Heart (tissue), 3 donors: ENCODE data around the genes PAWR and METTL25.

DNA sequence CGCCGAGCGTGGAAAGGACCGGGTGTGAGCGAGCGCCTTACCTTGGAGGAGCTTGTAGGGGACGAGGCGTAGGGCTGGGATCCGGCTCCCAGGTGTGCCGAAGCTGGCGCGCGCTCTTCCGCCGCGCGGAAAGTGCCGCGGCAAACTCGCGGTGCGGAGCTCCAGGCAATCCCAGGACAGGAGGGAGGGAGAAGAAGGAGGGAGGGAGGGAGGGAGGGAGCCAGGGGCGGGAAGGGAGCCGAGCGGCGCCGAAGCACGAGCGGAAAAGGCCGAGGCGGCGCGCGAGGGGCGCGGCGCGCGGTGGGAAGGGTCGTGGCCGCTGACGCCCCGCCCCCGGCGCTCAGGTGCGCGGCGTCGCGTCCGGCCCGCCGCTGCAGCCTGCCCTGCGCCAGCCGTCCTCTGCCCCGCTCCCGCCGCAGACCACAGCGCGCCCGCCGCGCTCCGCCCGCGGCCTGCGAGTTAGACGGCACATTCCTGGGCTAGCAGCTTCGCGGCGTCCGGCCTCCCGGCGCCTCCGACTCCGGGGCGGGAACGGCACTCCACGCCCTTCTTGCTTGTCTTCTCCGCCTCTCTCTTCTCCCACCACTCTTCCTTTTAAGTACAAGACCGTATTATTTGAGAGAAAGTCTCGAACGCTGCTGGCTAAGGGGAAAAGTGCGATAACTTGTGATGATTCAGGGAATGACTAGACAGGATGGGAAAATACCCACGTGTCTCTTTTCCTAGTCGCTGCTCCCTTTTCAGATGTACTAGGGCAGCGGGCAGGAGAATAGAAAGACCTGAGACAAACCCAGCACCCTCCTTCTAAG, at the start of gene PAWR:
Gene PAWR, minus strand, starts transcription at position 134 of the 809 bp plus-strand sequence.
- RAMPAGE, long total RNA, 2 experiments, result no peak in any of the 2 experiments

DNA sequence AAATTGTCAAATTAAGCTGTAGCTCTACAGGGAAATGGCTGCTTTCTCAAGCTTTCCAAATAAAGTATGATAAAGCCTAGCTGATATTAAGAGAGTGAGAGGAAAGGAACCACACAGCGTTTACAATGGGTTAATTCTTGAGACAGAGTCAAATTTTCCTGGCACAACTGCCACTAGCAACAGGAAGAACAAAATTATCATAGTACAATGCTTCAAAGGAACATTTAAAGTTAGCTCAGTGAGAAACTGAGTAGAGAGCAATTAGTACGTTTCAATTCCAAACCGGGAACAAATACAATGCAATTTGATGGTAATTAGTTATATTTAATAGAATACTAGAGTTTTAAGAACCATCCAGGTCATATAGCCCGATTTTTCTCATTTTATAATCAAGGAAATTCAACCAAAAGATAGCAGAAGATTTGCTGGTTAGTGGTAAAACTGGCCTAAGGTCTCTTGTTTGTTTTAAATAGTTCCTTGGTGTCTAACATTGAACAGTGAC, 116.0 kb downstream of the PPP1R12A start:
- RAMPAGE, long total RNA, 2 experiments, result no peak in any of the 2 experiments

GRCh38 chr12:79918335-79918838, 16.5 kb downstream of the PPP1R12A start:
- RAMPAGE, long total RNA, 2 experiments, result no peak in any of the 2 experiments

- RAMPAGE, long total RNA, 2 experiments, result no peak in any of the 2 experiments
These were observed 30.9 kb downstream of the OTOGL start for GRCh38 chr12:80130189-80130728.

DNA sequence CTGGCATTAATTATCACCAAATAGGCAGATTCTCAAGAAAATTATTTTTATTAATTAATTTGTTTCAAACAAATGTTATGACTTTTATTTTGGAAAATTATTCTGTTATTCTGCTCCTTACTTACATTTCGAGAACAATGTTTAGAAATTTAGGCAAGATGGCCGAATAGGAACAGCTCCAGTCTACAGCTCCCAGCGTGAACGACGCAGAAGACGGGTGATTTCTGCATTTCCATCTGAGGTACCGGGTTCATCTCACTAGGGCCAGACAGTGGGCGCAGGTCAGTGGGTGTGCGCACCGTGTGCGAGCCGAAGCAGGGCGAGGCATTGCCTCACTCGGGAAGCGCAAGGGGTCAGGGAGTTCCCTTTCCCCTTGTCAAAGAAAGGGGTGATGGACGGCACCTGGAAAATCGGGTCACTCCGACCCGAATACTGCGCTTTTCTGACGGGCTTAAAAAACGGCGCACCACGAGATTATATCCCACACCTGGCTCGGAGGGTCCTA, 33.4 kb downstream of the PTPRQ start:
- RAMPAGE, long total RNA, 2 experiments, result no peak in any of the 2 experiments

GRCh38 chr12:80702722-80703458, 4.5 kb upstream of the MYF6 start:
- RAMPAGE, long total RNA, 2 experiments, result no peak in any of the 2 experiments

GRCh38 chr12:81080374-81080966, 2.6 kb downstream of the ACSS3 start:
- RAMPAGE, long total RNA, 2 experiments, result no peak in any of the 2 experiments

GRCh38 chr12:82358057-82359050, at the start of gene METTL25:
TSS of gene METTL25 (plus strand) at chr12:82358529.
- RAMPAGE, long total RNA, 2 experiments, result start-site peak on the minus strand in 2 of 2 experiments, at chr12:82358348-82358801 at its widest, 158 to 1,493 reads per replicate

- RAMPAGE, long total RNA, 2 experiments, result no peak in any of the 2 experiments
These were observed 743 bp downstream of the METTL25 start for GRCh38 chr12:82359051-82359493.

GRCh38 chr12:82659899-82660246, 26.8 kb upstream of the TMTC2 start:
- RAMPAGE, long total RNA, 2 experiments, result no peak in any of the 2 experiments

DNA sequence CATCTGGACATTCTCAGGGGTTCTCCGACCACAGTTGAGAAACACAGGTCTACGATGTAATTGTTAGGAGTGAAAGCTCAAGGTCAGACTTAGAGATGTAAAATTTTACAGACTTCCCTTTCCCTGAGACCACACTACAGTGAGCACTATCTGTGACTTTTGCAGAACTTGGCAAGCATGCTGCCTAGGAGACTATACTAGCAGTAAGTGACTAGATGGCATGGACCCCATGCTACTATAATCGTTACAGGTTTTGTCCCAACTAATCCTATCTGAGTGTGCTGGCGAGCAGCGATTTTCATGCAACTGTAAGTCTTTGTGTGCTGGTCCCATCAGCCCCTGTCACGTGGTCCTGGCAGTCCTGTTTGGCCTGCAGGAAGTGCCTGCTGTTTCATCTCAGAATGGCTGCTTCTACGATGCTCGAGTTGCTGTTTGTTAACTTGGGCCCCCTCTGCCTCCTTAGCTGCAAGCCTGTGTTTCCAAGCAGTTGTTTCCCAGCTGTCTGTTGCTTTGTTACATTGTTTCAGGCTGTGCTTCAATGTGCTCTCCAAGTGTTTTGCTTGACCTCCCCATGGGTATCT, 21.7 kb downstream of the TMTC2 start:
- RAMPAGE, long total RNA, 2 experiments, result no peak in any of the 2 experiments

DNA sequence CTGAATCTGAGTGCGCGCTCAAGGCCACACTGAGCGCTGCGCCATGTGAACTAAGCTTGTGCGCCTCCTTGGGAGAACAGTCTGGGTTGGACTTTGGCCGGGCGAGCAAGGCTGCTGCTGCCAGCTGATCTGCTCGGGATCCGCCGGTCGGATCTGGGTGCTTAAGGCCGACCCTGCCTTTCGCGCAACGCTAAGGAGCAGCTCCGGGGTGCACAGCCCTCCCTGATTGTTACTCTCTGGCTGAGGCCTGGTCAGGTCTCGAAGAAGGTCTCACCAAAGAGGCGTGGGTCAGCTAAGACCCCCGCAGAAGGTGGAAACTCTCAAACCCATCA, 1.7 kb upstream of the ALX1 start:
- RAMPAGE, long total RNA, 2 experiments, result no peak in any of the 2 experiments

DNA sequence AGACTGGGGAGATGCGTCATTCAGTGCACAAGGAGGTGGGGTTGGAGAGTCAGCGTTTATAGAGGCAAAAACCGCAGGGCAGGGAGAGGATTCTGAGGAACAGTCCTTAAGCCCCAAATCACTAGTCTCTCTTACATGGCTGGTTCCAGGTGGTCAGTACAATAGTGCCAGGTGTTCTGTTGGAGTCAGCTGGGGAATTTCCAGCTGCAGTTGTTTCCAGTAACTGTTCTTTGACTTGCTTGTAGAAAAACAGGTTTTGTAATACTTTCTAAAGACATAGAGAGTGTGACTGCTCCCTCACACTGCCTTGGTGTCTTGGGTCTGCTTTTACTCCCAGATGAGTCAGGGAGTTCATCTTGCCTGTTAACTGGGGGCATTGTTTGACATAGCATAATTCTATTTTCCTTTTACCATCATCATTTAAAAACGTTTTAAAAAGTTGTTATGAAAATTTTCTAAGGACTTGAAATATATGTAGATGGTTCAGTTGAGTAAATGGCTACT, 192.2 kb downstream of the TMTC3 start:
- RAMPAGE, long total RNA, 2 experiments, result no peak in any of the 2 experiments

GRCh38 chr12:88371383-88371743, 208.9 kb downstream of the KITLG start:
- RAMPAGE, long total RNA, 2 experiments, result no peak in any of the 2 experiments

GRCh38 chr12:88454623-88454859, 125.7 kb downstream of the KITLG start:
- RAMPAGE, long total RNA, 2 experiments, result no peak in any of the 2 experiments

DNA sequence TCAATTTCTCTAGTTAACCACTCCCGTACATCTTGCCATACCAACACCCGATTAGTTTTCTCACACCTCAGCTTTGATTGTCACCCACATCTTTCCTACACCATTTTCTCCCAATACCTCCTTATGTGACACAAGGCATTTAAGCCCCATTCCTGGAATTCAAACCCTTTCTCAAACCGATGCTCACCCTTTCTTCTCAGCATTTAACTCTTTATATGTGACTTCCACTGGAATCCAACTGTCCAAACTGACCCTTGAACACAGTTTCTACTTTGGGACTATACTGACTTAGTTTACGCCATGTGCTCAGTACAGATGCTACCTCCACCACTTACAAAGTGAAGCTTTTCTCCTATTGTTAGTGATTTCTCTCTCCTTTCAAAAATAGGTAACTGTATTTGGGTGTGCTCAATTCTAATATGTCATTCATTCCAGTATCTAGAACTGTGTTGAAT, 80.4 kb downstream of the KITLG start:
- RAMPAGE, long total RNA, 2 experiments, result no peak in any of the 2 experiments

DNA sequence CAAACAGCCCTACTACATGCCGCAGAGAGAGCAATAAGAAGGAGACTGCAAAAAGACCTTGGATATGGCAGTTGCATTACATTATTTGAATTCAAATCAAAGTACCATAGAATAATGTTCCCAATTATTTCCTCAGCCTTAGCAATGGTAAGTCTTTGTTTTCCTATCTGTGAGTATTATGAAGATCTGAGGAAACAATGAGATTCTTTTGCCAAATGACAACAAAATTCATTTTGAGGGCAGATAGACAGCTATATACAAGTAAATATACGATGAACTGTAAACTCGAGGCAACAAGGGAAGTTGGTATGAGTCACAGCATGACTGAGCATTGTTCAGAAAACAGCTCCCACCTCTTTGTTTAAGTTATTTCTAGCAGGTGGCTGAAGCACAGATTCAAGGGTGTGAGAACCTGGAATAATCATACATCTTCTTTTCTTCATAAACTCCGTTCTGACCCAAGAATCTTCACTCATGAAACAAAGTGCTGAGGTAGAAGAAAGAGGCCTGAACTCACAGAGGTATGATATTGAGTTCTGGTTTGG, 364.0 kb upstream of the KITLG start:
- RAMPAGE, long total RNA, 2 experiments, result no peak in any of the 2 experiments

- RAMPAGE, long total RNA, 2 experiments, result no peak in any of the 2 experiments
These were observed 3.2 kb upstream of the DUSP6 start for GRCh38 chr12:89355057-89356374.

GRCh38 chr12:89448824-89449324, 75.7 kb downstream of the GALNT4 start:
- RAMPAGE, long total RNA, 2 experiments, result no peak in any of the 2 experiments

DNA sequence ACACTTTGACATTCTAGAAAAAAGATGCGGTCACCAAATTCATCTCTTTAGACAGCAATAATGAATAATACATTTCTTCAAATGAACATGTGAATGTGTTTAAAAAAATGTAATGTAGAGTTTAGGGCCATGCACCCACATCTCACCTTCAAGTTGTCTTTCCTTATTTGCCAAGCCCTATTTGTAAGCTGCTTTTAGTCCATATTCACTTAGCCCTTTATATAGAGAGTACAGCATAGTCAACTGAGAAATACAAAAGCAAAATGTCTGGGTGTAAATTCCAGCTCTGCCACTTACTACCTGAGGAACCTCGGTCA, 66.5 kb upstream of the POC1B start:
- RAMPAGE, long total RNA, 2 experiments, result no peak in any of the 2 experiments